ENCODE measurements around a stretch of chr1.

- CAGE, long polyA plus RNA = no peak
- RRBS = no CpG with 5 or more reads among the region's 10 CpGs
Observed at GRCh38 chr1:207009297-207009960, 23.1 kb downstream of the C1orf116 start.

- CAGE, long polyA plus RNA = no peak
- RRBS = no CpG with 5 or more reads among the region's 8 CpGs
Observed at GRCh38 chr1:207018824-207019566, 13.6 kb downstream of the C1orf116 start.

GRCh38 chr1:207031491-207032338 is 841 bp downstream of the C1orf116 start:
- CAGE, long polyA plus RNA = no peak
- RRBS = no CpG with 5 or more reads among the region's 8 CpGs

- CAGE, long polyA plus RNA = no peak
- RRBS = no CpG with 5 or more reads among the region's 8 CpGs
Observed at GRCh38 chr1:207062289-207062823, 9.3 kb downstream of the PFKFB2 start.

- CAGE, long polyA plus RNA = no peak
- RRBS = no CpG with 5 or more reads among the region's 9 CpGs
Observed at GRCh38 chr1:207064648-207065287, 11.7 kb downstream of the PFKFB2 start.

- CAGE, long polyA plus RNA = no peak
- RRBS = no CpG with 5 or more reads among the region's 5 CpGs
Observed at GRCh38 chr1:207074455-207075581, 13.8 kb upstream of the C4BPB start.

GRCh38 chr1:207081158-207081604 is 7.5 kb upstream of the C4BPB start:
- CAGE, long polyA plus RNA = no peak
- RRBS = no CpG with 5 or more reads among the region's 2 CpGs

- CAGE, long polyA plus RNA = no peak
- RRBS = no CpG with 5 or more reads among the region's 4 CpGs
Observed at GRCh38 chr1:207240279-207240765, 81.2 kb upstream of the CD55 start.

DNA sequence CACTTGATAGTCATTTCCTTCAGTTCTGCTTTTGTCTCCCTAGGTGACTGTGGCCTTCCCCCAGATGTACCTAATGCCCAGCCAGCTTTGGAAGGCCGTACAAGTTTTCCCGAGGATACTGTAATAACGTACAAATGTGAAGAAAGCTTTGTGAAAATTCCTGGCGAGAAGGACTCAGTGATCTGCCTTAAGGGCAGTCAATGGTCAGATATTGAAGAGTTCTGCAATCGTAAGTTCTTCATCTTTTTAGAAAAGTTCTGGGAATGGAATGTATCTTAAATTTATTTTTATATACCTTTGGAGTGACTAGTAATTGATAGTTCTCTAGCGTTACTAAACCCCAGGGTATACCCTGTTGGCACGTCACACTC is 846 bp downstream of the CD55 start:
- CAGE, long polyA plus RNA = no peak
- RRBS = no CpG with 5 or more reads among the region's 7 CpGs

DNA sequence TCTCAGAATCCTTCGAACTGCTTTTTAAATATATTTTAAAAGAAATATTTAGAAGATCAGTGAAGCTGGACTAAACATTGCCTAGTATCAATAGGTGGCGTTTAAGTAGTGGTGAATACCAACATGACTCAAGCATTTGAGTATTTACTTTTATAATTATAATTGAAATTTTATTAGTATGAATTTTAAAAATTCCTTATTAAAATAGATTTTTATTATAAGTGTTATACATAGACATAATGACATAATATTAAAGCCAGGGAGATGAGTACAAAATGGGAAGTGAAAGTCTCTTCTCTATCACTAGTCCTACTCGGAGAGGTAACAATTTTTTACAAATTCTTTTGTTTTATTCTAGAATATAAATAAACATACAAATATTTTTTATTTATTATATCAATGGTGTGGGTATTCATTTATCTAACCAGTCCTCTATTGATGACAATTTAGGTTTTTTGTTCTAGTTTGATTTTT is 10.4 kb downstream of the CD55 start:
- CAGE, long polyA plus RNA = no peak
- RRBS = no CpG with 5 or more reads among the region's 3 CpGs

GRCh38 chr1:207334235-207334864 is 12.9 kb downstream of the CD55 start:
- CAGE, long polyA plus RNA = no peak
- RRBS = no CpG with 5 or more reads among the region's 2 CpGs

DNA sequence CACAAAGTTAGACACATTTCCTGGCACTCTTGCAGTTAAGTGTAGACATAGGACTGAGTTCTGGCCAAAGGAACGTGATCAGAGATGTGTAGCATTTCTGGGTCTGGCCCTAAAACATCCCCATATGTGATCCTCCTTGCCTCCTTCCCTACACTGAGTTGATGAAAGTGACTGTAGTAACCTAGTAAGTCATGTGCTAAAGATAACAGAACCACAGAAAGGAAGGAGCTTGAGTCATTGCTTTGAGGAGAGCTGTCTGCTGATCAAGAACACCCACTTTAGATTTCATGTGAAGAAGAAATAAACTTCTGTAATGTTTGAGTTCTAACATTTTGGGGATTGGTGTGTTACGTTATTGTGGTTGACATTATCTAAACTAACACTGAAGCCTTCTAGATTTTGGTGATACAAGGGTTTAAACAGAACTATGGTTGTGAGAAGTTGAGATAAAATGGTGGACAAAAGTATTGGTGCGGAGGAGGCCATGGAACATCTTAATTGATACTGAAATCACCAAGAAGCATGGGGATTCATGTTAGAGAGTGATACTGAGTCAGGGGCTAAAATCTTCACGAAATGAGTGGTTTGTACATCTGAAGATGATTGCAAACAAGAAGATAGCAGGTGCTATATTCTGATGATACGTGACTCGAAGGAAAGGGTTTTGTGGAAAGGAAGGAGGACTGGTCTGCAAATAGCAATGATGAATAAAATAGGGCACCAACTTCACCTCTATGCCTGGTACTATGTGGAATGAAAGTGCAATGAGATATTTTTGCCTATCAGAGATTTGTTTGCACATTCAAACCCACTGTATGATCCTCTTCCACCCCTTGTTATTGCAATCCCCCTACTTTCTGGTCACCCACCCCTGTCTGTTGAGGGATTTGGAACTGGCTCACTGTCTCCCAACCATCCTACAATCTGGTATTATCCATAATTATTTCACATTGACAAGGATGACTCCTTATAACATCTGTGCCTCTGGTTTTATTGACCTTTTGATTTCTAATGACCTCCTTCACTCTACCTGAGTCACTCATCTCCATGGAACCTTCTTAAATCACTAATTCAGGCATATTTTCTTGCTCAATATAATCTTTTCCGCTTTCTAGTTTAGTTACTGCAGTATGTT is 42.1 kb downstream of the CD55 start:
- CAGE, long polyA plus RNA = no peak
- RRBS = no CpG with 5 or more reads among the region's 7 CpGs

DNA sequence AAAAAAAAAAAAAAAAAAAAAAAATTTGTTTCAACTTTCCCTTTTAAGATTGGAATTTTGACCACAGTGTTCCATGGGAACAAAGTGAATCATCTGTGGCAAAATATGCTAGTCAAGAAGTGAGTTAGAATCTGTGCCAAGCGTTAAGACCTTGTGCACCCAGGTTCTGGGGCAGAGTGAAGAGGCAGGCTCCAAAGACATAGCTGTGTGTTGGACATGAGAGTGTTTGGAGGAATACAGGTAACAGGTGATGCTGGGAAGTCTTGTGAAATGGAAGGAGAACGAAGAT is 14.4 kb upstream of the CD46 start:
- CAGE, long polyA plus RNA = no peak
- RRBS = no CpG with 5 or more reads among the region's 2 CpGs

DNA sequence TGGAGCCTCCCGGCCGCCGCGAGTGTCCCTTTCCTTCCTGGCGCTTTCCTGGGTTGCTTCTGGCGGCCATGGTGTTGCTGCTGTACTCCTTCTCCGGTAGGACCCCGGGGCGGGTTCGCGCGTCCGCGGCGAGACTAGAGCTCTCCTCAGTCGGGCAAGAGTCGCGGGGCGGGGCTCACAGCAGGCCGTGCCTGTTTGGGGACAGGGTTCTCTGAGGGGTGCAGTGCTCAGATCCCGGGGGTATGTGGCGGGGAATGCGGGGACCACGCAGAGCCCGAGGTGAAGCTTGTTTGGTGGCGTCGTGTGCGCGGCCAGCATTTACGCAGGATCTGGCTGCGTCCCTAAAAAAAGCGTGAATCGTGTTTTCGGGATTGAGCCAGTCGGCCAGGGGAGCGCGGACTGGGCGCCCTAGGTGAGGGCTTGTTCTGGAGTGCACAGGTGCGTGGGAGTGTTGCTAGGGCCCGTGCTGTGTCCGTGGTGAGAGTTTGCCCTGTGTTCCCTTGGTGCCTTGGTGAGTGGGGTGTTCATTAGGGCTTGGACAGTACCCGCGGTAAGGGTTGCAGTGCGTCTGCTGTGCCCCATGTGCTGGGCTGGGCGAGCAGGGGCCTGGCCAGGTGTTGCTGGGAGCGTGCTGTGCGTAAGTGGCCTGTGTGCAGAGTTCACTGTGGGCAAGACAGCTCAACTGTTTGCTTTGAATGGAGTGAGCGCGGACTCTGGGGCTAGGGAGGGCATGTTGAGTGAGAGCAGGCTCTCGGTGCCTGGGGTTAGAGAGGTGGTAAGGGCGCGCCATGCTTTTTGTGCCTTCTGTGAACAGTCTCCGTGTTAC is 573 bp downstream of the CD46 start:
- CAGE, long polyA plus RNA = no peak
- RRBS = 1% methylated on average over 5 of the region's 53 CpGs

DNA sequence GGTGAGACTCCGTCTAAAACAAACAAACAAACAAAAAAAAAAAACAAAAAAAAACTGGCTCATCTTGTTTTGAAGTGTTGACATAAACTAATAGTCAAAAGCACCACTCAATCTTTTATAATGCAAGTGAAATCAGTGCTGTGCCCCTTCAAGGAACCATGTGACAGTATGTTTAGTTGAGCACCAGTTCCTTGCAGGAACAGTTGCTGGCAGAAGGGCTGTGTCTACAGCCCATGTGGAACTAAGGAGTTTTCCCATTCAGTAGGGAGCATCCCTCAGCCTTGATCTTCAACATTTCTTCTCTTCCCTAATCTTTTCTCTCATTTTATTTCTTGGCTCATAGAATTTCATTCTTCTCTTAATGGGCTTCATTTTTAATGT is 49.1 kb downstream of the CD46 start:
- CAGE, long polyA plus RNA = no peak
- RRBS = no CpG with 5 or more reads among the region's 1 CpG

- CAGE, long polyA plus RNA = no peak
- RRBS = no CpG with 5 or more reads among the region's 1 CpG
Observed at GRCh38 chr1:207853353-207853721, 57.6 kb downstream of the CD34 start.

GRCh38 chr1:208233371-208234078 is 10.7 kb downstream of the PLXNA2 start:
- CAGE, long polyA plus RNA = no peak
- RRBS = no CpG with 5 or more reads among the region's 9 CpGs

GRCh38 chr1:208252857-208253447 is 8.8 kb upstream of the PLXNA2 start:
- CAGE, long polyA plus RNA = no peak
- RRBS = no CpG with 5 or more reads among the region's 6 CpGs

DNA sequence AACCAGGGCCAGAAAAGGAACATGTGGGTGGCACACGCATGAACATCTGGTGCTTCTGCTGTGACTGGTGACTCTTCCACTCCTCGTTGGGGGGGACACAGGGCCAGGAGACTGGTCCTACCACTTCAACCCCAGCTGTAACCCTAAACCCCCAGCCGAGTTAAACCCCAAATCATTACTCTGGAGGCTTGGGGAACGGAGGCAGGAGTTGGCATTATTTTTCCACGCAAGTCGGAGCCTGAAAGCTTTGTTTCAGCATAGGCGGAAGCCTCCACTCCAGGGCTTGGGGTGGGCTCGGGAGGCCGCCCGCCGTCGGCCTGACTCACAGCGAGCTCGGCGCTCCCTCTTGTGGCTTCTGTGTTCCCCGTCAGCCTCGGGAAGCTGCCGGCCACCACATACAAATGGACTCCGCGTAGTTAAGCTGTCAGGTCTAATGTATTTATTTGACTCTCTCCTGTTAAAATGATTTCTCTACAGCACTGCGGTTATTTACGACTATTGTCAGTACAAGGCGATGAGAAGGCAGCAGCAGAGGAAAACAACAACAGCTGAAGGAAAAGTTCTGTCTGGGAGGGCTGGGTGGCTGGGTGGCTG is 375.9 kb upstream of the CAMK1G start:
- CAGE, long polyA plus RNA = no peak
- RRBS = no CpG with 5 or more reads among the region's 23 CpGs

DNA sequence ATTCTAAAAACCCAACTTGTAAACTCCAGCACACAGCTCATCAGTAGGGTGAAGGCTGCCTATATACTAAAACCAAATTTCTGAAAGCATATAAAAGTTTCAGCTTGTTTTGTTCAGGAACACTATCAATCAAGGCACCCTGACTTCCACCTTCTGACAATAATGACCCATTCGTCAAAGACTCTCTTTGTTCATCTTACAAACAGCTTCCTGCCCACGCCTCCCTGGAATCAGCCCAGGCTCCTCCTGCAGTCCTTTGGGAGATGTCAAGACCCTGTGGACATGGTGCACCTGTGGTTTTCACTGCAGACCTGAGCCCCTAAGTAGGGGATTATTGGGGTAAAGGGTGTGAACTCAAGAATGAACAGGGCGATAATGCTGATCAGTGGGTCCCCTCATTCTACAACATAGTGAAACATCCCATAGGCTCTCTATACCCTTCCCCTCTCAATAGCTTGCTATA is 178.9 kb upstream of the CAMK1G start:
- CAGE, long polyA plus RNA = no peak
- RRBS = no CpG with 5 or more reads among the region's 3 CpGs